Cardiac septum (tissue), 1 donor: ENCODE results near the genes REXO2 and NXPE2.

DNA sequence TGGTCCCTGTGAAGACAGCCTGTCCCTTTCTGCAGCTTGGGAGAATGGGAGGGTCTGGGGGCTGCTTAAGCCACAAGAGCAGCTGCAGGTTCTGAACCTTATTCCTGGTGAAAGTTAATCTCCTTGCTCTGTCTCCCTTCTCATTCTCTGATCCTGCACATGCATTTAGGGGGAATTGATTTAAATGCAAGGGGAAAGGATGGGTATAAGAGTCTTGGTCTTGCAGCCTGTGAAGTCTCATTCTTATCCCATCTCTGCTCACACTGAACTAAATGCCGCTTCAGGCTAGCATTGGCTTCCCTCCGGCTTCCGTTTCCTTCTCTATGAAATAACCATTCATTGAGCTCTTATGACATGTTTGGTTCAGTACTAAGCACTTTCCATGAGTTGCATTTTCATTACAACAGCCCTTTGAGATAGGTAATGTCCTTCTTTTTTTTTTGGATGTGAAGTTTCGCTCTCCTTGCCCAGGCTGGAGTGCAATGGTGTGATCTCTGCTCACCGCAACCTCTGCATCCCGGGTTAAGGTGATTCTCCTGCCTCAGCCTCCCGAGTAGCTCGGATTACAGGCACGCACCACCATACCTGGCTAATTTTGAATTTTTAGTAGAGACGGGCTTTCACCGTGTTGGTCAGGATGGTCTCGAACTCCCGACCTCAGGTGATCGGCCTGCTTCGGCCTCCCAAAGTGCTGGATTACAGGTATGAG, 5.6 kb downstream of the ZBTB16 start:
- PRO-cap, result unidirectional peak, minus-strand start at position 265 of the sequence

GRCh38 chr11:114147936-114148515, 88.5 kb downstream of the ZBTB16 start:
- PRO-cap, result no peak

GRCh38 chr11:114167773-114168623, 108.5 kb downstream of the ZBTB16 start:
- PRO-cap, result no peak

DNA sequence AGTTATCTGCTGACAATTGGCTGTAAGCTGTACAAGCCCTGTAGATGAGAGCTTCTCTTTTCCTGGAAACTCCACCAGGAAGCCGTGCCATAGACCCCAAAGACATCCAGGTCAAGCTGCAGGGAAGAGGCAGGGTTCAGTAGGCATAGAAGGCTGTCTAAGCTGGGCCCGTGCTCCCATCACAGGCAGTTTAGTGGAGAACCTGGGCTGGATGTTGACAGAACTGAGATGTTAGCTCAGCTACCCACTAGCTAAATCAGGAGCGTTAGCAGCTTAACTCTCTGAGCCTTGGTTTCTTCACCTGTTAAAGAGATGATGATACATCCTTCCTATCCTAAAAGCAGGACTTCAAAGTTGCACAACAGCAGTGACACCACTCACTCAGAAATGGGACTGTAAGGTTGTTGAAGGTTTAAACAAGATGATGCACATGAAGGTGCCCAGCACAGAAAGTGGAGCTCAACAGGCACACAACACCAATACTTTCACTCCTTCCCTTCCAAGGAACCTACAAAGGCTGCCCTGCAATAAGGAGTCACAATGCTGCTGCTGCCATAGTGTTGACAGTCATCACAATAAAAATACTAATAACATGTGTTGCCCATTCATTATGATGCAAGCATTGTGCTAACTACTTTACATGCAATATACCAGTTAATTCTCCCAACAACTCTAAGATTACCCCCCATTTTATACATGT, 115.4 kb downstream of the ZBTB16 start:
- PRO-cap, result no peak

GRCh38 chr11:114215651-114216298, 80.4 kb upstream of the NNMT start:
- PRO-cap, result unidirectional peak, plus-strand start at chr11:114216114

DNA sequence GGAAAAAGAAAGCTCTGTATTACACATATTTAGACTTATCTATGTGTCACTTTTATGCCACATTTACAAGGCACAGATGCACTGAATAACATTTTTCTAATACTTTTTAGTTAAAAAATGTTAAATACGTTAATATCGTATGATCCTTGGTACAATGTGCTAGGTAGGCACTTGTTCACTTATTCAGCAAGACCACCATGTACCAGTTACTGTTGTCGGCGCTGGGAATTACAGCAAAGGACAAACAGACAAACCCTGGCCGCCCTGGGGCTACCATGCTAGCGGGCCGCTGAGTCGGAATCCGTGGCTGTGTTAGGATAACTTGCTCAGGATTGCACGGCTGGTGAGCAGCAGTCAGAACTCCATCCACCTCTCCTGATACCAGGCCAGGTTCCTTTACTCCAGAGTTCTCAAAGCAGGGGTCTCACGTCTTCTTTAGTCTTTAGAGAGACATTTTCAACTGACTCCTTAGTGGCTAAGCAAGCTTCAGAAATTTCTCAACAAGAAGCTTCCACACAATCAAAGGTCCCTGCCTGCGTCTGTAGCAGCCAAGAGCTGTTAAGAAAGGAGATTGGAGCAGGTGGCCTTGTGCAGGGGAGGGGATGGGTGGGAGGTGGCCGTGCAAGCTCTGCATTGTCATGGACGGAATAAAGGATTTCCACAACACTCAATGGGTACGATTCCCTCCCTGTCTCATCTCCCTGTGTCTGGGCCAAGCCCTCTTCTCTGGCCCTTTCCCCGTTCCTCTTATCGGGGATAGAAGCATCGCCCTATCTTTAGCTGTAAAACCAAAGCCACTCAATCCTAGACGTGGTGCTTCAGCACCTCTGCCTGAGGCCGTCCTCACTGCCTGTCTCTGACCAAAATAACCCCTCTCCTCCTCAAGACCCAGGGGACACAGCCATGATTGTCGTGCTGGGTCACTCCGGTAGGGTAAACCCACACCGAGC, 39.8 kb upstream of the NNMT start:
- PRO-cap, result no peak

- PRO-cap, result no peak
Observed at GRCh38 chr11:114270853-114271328, 25.3 kb upstream of the NNMT start.

DNA sequence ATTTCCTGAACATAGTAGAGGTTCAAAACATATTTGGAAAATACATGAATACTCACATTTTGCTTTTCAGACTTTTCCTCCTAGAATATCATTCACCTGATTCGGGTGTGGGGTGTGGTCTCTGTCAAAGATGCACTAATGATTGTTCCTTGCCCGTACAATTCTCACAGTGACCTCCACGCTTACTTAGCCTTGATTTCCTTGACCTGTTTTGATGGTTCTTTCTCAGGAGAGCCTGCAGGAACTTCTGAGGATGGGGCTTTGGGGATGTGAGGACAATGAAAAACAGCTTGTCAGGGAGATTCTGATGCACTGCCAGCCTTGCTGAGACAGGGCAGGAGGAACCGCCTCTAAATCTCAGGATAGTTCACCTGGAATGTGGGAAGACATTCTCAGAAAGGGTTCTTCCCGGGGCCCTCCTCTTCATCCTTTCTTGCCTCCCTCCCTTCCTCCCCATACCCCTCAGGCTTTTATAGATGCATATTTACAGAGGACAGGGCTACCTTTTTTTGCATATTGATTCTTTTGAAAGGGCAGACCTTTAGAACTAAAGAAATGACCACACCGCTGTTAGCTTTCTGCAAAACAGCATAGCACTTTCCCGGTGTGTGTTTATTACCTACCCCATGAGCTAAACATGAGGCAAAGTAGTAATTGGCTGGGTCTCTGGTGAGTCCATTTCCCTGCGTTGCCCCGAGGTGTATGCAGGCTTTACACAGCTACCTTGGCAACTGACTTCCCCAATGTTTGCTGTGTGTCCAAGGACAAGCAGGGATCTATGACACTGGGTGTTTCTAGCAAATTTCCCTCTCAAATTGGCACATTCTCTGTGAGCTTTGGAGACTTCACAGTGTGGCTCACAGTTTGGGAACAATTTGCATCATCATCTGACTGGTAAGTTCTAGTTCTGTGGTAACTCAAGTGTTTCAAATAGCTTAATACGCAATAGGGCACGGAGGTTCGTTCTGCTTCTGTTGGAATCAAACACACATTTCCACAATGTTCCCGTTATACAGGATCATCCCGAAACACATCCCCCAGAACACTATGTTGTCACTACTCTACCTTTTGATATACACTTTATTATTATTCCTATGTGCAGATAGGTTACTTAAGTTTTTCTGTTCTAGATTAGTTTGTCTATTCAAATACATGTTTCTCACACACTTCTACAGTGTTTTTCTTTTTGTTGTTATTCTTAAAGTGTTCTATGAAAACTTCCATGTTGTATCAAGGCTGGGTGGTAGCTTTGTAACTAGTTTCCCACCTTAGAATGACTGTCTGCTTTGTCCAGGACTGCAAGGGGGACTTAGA, 12.3 kb downstream of the NNMT start:
- PRO-cap, result bidirectional peak, plus-strand start at position 962 of the sequence, minus-strand start at position 733 of the sequence

- PRO-cap, result no peak
Observed at GRCh38 chr11:114346576-114346883, 50.3 kb downstream of the NNMT start.

GRCh38 chr11:114438945-114440305, at the start of gene REXO2:
Gene REXO2, plus strand, starts transcription at chr11:114439467.
- PRO-cap, result bidirectional peak, plus-strand start at chr11:114439471, minus-strand start at chr11:114439303; bidirectional peak, plus-strand start at chr11:114440035, minus-strand start at chr11:114439936

DNA sequence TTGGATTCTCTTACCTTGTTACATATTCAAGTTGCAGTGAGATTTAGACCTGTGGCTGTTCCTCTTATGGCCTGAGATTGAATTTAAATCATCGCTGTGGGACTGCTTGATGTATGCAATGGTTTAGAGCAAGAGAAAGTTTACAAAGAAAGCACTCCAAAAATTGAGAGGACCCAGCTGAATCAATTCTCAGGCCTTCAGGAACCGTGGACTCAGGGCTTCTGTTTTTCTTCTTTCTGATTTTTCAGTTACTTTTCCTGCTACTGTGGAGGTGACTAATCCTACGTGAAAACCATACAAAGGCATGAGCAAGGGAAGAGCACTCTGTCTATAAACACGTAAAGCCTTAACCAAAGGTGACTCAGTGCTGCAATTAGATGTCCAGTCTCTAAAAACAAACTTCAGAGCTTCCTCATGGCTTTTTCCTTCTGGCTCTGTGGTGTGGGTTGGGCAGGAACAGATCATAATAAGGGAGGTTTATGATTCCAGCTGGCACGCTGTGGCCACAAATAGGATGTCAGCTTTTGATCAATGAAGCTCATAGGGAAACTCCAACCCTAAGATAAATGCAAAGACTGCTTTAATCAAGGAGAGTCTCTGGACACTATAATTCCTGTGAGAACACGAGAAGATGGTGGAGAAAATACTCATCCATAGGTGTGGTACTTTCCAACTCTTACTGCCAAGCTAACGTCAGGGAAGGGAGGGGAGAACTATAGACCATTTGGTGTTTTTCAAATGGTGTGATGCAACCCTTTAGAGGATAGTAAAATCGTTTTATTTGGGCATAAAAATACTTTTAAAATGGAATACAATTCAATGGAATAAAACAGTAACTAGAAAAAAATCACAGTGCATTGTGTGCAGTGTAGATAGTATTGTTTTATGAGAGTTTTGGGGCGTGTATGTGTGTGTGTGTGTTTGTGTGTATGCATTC, at the start of gene NXPE2:
TSS of gene NXPE2 (plus strand) at position 583 of the 937 bp plus-strand sequence.
- PRO-cap, result no peak

- PRO-cap, result no peak
Observed at GRCh38 chr11:115422778-115423138, 81.5 kb downstream of the CADM1 start.

GRCh38 chr11:115505254-115505897, 1.2 kb upstream of the CADM1 start:
- PRO-cap, result no peak

GRCh38 chr11:115523934-115524333, 19.7 kb upstream of the CADM1 start:
- PRO-cap, result no peak

- PRO-cap, result no peak
Observed at GRCh38 chr11:116180867-116181652, 591.7 kb downstream of the BUD13 start.

DNA sequence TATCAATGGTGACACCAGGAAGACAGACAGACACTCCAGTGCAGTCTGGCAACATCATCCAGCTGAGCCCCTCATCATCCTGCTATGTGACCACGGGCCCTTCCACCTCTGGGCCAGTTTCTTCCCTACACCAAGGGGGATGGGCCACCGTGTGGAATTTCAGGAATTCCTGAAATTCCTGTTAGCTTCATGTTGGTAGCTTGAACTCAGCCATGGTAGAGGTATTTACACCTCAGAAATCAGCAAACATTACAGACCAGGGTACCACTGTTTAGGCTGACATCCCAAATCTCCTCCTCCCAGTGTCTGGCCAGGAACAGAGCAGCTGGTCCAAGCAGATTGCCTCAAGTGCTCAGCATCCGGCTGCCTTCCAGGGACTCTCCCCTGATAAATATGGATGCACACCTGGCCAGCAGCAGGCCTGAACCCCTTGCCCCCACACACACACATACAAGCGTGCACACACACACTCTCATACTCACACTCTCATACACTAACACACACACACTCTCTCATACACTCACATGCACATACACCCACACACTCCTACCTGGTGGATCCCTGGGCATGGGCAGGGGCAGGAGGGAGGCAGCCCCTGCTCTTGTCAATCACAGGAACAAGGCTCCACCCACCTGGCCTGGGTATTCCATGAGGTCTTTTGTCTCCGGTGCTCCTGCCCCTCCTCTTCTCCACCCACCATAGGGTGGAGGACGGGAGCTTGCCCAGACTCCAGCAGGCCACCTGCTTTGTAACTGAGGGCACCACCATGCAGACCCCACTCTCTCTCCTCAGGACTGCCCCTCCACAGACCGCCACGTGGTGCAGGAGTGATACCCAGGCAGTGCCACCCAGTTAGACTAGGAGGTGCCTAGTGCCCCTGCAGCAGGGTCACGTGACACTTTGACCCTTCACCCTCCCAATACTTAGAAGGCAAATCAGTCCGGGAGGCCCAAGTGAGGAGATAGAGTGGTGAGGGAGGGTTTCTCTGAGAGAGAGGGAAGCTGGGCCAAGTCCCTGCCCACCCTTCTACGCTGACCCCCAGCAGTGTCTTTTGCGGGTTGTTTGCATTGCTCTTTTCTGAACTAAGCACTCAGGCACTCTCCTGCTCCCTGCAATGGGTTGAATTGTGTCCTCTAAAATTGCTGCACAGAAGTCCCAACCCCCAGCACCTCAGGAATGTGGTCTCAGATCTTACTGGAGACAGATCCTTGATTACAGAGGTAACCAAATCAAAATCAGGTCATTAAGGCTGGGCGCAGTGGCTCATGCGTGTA, 84.9 kb downstream of the BUD13 start:
- PRO-cap, result no peak

- PRO-cap, result no peak
Observed at GRCh38 chr11:116806375-116806792, 14.7 kb upstream of the APOA5 start.

DNA sequence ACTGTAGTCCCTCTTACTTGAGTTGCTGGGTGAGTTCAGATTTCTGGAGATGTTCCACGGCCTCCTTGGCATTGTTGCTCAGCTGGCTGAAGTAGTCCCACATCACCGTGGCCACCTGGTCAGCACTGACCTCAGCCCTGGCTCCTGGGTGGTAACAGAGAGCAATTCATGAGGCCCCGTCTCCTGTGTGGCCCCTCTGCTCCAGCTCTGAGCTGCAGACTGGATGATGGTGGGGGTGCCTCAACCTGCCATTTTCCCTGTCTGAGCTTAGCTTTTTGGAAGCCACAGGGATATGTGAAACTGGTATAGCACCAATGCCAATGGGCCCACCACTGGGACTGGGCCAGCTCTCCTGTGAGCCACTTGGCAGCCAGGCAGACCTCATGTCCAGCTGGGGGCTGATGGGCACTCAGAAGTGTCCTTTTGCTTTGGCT, 445 bp downstream of the APOA4 start:
- PRO-cap, result no peak

DNA sequence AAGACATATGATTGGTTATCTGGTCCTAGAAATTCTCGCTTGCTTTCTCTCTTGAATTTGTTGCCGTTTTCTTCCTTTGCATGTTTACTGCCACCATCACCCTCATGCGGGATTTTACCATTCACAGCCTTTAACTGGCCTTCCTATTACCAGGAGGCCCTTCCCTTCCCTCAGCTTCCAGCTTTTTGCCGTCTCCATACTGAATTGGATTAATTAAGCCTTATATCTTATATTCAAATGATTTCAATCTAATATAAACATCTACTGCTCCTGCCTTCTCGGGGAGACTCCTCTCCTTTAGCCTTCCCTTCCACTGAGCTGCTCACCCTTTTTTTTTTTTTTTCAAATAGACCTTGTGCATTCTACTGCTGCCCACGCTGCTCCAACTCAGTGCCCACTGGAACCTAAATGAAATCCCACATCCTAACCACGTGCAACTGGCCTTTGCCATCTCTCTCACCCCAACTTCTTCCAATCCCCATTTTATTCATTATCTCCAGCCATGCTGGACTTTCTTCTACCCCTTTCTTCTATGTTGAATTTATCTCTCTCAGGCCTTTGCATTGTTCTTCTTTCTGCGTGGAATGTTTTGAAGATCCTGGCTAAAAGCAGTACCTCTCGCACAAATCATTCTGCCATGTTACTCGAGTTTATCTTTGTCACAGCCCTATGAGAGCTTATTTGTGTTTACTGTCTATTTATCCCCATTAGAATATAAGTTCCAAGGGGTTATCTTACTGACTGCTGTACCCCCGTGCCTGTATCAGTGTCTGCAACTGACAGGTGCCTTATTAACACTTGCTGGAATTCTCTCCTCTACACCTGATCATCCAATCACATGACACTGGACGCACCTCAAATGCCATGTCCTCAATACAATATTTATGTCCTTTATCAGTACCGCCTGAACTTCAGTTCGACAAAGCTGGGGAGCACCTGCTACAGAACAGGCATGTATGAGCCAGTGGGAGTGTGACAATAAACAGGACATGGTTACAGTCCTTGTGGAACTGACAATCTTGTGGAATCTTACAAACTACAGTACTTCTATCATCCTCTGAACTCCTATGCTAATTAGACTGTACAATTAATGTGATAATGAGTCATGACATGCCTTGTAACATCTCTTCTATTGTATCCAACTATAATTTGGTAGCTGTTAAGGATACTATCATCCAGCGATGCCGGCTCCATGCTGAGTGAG, 82.8 kb upstream of the APOA1 start:
- PRO-cap, result no peak

DNA sequence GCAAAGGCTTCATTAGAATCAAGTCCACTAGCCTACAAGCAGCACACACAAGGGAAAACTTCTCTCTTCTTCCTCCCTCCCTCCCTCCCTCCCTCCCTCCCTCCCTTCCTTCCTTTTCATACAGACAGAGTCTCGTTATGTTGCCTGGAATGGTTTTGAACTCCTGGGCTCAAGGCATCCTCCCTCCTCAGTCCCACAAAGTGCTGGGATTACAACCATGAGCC, 121.2 kb downstream of the SIK3 start:
- PRO-cap, result no peak